Placental pericyte (primary cell): ENCODE measurements around the genes PLA2G2D and CAMK2N1.

DNA sequence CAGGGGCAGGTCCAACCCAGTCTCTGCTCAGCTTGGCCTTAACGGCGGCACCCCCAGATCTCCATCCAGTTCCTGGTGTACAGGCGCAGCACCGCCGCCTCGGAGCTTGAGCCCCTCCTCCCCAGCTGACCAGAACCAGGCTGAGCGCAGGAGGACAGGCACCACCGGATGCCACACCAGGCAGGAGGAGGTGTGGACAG is 16.3 kb downstream of the SLC66A1 start:
- CAGE, long polyA plus RNA, result no peak

DNA sequence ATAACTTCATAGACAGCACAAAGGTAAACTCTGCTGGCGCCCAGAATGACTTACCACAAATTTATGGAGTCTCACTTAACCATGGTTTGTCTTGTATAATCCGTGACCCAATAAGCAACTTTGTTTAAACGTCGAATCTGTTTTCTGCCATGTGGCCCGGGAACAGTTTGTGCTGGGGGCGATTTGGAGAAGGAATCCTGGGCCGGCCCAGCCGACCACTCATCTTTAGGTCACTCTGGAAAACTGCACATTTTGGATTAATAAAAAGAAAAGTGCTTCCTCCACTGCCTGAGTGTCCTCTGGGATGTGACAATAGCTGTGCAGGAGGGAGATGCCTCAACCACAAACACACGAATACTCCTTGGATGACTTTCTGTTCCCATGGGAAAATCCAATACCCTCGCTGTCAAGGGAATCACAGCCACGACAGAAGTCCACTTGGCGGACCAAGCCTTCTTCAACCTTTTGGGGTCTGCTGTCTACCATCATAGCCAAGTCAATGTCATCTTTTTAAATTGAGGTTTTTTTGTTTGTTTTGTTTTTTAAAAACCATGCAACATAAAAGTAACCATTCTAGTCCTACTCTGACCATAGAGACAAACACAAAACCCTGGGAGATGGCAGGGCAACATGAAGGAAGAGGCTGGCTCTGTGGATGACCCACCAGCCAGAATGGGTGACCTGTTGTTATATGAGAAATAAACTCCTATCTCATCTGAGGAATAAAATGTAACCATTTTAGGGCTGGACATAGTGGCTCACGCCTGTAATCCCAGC is 57.8 kb downstream of the CAPZB start:
- CAGE, long polyA plus RNA, result no peak

DNA sequence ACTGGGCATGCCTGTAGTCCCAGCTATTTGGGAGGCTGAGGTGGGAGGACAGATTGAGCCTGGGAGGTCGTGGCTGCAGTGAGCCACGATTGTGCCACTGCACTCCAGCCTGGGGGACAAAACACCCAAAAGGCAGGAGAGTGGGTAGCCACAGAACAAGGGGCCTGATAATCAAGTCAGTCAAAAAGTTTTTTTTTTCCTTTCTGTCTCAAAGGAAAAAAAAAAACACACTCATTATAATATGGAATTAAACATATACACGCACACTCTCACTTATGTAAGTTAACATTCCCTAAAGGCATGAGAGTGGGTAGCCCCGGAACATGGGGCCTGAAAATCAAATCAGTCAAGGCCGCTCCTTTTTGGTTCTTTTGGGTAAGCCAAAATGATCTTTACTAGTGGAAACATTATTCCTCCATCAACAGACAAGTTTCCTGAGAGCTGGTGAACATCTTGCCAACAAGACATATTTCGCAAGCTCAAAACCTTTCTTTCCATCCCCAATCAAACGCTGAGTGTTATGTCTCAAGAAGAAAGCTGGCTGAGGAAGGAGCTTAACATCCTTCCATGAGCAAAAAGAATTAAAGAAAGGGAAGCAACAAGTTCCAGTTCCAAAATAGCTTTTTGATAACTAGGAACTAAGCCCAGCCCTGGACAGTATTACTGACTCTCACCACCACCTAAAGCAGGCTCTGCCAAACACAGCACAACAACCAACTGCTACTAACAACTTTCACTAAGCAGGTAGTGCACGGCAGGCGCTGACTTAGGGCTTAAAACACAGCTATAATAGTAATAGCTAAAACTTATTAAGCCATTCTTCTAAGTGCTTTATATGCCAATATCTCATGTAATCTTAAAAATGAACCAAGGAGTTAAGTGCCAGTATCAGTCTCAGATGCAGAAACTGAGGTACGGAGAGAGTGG is 50.3 kb downstream of the CAPZB start:
- CAGE, long polyA plus RNA, result no peak

- CAGE, long polyA plus RNA, result no peak
Observed at GRCh38 chr1:19468238-19468921, 17.0 kb downstream of the CAPZB start.

DNA sequence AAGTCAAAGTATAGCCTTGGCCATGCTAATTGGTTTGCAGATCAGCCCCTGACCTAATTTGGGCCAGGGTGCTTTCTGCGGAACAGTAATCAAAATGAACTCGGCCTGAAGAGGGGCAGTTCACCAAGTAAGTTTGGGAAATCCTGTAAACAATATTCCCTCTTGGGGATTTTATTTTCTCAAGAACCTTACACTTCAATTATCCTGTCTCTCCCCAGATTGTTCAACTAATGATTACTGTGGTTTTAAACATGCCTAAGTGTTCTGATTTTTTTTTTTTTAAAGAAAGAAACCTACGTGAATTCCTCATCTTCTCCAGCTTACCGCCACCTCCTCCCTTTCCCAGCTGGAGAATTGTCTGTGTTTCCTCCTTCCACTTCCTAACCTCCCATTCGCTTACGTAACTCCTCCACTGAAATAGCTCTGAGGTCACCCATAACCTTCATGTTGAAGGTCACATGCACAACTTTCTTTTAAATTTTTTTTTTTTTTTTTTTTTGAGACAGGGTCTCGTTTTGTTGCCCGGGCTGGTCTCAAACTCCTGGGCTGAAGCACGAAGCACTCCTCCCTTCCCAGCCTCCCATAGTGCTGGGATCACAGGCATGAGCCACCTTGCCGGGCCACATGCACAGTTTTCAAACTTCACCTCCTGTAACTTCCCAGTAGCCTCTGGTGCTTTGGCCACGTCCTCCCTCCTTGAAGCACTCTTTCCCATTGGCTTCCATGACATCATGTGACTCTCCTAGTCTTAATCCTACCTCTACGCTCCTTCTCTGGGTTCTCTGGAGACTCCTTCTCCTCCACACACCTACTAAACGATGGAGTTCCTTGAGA is 9.7 kb upstream of the CAPZB start:
- CAGE, long polyA plus RNA, result no peak

- CAGE, long polyA plus RNA, result no peak
Observed at GRCh38 chr1:19644591-19645523, 746 bp downstream of the NBL1 start.

- CAGE, long polyA plus RNA, result no peak
Observed at GRCh38 chr1:19815571-19816699, 852 bp upstream of the RNF186 start.

DNA sequence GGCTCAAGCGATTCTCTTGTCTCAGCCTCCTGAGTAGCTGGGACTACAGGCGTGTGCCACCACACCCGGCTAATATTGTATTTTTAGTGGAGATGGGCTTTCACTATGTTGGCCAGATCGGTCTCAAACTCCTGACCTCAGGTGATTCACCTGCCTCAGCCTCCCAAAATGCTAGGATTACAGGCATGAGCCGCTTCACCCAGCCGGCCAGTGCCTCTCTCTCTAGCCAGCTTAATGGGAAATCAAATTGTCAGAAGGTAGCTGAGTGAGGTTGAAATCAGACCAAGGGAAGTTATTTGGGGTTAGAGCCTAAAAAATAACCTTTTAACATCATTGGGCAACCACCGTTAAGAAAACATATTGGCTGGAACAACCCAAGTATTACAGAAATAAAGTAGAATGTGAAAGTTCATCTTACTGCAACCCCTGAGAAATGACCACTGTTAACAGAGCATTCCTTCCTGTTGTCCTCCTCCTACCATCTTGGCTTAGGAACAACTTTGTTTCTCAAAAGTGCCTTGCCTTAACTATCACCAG is 3.1 kb upstream of the RNF186 start:
- CAGE, long polyA plus RNA, result no peak

DNA sequence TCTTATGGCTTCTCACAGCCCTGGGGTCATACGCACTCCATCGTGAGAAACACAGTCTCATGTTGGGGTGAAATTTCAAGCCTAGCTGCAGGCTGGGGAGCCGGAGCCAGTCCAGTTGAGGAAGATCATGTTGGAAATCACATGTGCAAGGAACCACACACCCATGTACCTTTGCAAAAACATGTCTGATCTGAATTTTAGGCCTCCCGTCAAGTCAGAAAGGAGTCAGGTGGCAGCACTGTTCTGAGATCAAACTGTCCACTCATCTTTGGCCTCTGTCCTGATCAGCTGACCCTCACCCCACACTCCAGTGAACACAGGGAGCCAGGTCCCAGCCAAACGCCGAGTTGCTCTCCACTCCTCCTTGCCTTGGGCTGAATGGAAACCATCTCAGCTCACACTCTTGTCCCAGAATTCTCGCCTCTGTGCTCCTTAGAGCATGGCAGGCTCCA is 4.5 kb upstream of the RNF186 start:
- CAGE, long polyA plus RNA, result no peak

- CAGE, long polyA plus RNA, result no peak
Observed at GRCh38 chr1:19846199-19847058, 31.3 kb upstream of the RNF186 start.

DNA sequence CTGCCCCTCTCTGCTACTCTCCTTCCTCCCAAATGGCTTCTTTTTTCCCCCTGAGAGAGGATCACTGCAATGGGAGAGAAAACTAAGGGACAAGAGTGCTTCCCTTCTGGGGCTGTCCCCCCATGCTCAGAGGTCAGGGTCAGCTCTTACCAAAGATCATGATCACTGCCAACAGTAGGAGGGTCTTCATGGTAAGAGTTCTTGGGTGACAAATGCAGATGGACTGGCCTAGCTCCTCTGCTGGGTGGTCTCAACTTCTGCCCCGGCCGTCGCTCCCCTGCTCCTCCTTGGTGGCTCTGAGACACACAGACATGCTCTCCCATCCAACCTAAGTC is 867 bp downstream of the PLA2G2A start:
- CAGE, long polyA plus RNA, result no peak

DNA sequence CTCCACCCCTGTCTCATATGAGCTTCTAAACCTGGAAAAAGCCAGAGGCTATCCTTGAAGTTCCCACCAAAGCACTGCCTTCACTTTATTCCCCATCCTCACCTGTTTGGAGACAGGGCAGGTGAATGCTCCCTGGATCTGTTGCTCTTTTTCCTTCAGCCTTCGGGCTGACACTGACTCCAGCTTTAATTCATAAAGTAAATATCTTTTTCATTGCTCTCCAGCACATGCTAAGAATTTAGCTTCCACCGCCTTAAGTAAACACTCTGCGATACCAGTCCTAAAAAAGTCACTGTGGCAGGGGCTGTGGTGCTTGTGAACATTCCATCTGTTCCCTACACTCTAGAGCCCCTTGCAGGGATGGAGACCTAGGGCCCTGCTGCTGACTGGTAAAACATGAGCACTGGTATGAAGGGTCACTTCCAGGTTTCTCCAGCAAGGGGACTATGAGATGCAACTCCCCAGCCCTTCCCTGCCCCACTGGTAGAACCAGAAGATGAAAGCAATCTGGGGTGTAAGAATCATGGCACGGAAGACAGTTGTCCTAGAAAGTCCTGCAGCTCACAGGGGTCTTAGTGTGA is 932 bp upstream of the PLA2G2A start:
- CAGE, long polyA plus RNA, result no peak

DNA sequence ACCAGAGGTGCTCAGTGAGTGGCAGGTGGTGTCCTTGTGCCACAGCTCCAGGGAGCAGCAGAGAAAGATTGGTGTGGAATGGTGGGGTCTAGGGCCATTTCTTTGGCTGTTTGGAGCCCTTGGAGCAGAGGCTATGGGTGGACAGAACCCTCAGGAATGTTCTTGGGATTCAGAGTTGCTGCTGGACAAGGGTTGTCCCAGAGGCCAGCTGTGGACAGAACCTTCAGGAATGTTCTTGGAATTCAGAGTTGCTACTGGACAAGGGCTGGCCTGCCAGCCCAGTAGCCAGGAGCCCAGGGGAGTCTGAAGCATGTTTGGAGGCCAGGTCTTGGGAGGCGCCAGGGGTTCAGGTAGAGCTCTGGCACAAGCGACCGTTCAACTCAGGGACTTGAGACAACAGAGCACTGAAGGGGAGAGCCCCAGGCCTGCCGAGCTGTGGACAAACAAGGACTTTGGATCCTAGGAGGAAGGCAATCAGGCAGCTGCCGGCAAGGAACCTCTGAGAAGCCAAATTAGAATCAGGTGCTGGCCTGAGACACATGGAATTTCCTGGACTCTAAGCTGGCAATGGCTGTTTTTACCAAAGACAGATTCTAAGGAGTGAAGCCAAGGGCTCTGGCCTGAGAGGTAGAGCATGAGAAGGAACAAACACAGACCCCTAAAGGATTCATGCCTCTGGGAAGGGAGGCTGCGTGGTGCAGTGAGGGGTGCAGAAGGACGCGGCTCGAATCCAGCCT is 13.2 kb downstream of the PLA2G5 start:
- CAGE, long polyA plus RNA, result no peak

DNA sequence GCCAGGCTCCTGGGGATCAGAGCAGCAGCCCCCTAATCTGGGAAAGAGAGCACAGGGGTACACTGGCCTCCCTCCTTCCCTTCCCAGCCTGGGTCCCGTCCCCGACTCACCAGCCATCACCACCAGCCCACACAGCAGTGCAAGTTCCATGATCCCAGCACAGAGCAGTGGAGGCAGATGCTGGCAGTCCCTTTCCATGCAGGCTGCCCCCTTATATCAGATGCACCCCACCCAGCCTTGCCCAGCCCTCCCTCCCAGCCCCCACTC is at the start of gene PLA2G2D:
PLA2G2D (minus strand) TSS at position 188 of the 267 bp plus-strand sequence.
- CAGE, long polyA plus RNA, result no peak

GRCh38 chr1:20184533-20184931 is 1.4 kb upstream of the UBXN10 start:
- CAGE, long polyA plus RNA, result no peak

DNA sequence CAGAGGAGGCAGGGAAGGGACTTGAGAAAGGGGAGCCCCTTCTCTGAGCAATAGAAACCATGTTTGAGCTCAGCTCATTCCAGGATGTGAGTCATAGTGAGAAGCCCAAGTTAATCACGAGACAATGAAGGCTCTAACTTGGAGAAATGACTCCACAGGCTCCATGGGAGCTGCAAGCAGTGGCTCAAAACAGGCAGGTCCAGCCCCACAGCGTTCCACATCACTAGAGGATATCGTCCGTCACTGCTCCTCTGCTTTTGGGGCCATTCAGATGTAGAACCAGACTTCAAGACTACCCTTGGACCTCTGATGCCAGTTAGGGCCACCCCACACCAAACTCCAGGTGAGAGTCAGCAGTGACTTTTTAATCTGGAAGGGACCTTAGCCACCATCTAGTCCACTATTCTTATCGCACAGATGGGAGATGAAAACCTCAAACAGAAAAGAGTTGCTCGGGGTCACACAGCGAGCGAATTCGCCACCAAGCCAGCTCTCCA is 59.0 kb downstream of the CAMK2N1 start:
- CAGE, long polyA plus RNA, result no peak

- CAGE, long polyA plus RNA, result no peak
Observed at GRCh38 chr1:20477773-20478318, 8.2 kb downstream of the CAMK2N1 start.

DNA sequence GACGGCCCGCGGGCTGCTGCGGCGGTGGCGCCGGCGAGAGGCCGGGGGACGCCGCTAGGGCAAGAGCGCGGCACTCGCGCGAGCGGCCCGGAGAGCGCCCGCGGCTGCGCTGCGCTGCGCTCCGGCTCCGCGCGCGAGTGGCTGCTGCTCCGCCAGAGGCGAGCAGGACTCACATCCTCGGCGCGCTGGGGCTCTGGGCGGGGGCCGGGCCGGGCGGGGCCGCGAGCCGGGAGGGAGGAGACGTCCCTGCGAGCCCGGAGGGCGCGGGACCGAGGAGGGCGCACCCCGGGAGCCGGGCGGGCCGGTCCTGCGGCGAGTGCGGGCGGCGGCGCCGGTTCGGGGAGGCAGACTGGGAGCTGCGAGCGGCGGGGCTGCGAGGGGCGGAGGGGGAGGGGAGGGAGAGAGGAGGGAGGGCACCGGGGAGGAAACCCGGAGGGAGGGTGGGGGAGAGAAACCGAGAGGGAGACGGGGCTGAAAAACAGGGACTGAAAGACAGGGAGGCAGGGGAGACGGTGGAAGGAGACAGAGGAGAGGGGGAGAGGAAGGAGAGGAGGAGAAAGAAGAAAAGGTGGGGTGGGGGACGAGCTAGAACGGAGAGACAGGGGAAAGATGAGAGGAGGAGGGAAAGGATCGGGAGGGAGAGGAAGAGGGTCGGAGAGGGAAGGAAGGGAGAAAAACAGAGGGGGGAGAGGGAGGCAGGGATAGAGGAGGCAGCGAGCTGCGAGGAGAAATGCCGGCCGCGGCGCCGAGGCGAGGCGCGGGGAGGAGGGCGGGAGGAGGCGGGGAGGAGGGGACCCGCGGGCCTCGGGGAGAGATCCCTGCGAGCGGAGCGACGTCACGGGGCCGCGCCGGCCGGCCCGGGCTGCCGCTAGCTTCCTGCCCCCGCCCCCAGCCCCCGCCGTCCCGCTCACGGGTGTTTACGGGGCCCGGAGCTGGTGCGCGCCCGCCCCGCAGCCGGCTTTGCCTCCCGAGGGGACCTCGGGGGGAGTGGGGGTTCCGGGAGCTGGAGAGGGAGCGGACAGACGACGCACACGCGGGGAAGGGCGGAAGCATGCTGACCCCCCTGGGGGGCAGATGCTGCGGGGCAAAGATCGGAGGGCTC is at the start of gene CAMK2N1:
CAMK2N1 (minus strand) TSS at position 732 of the 1,102 bp plus-strand sequence.
- CAGE, long polyA plus RNA, result no peak

GRCh38 chr1:20589255-20590176 is 619 bp downstream of the CDA start:
- CAGE, long polyA plus RNA, result no peak

GRCh38 chr1:20941218-20942559 is 154.6 kb upstream of the HP1BP3 start:
- CAGE, long polyA plus RNA, result no peak